Vein endothelial cell (primary cell): ENCODE results near the genes DOCK3, IQCF2, IQCF1 and PCBP4.

DNA sequence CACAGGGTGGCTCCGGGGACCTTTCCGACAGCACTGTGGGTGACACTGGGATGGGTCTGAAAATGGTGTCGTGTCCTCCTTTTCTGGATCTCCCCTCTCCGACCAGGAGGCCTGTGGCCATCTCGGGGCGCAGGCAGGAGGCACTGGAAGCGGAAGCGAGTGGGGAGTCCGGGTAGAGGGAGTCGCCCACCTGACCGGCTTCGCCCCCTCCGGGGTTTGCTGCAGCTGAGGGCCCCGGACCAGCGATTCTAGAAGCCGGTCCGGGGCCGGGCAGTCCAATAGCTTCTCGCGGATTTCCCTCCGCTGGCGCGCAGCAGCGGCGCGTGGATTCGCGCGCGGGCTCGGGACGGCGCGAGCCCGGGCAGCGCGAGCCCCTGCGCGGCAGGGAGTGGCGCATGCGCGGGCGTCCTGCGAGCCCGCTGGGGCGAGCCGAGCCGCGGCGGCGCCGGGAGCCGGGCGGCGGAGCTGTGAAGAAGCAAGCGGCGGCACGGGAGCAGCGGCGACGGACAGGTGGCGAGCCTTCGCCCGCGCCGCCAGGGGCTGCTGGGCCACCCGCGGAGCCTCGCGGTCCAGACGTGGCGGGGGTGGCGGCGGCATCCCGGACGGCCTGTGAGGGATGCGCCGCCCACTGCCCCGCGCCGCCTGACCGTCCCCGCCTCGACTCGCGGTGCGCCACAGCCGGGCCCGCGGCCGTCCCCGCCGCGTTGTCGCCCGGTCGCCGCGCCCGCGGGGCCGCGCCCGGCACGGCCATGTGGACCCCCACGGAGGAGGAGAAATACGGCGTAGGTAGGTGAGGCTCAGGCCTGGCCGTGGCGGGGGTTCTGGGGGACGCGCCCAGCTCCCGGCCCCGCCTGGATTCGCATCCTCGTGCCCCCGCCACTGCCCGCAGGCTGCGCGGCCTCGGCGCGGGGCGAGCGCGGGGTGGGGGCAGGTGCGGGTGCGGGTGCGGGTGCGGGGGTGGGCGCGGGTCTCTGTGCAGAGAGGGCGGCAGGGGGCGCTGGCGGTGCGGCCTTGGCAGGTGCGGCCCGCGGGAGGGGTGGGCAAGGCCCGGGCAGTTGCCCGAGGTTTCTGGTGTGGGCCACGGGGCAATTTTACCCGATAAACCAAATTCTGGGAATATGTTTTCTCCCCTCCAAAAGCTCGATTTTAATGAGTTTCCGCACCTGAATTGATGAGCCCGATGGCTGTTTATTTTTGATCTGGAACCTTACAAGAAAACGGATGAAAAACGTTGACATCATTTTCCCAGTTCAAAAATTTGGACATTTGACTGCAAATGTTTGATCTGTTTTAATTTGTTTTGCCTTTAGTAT lies at the start of gene DOCK3:
Gene DOCK3 (plus strand): TSS at position 413 of the 1,313 bp plus-strand sequence.
- CAGE, long polyA plus RNA: no peak

DNA sequence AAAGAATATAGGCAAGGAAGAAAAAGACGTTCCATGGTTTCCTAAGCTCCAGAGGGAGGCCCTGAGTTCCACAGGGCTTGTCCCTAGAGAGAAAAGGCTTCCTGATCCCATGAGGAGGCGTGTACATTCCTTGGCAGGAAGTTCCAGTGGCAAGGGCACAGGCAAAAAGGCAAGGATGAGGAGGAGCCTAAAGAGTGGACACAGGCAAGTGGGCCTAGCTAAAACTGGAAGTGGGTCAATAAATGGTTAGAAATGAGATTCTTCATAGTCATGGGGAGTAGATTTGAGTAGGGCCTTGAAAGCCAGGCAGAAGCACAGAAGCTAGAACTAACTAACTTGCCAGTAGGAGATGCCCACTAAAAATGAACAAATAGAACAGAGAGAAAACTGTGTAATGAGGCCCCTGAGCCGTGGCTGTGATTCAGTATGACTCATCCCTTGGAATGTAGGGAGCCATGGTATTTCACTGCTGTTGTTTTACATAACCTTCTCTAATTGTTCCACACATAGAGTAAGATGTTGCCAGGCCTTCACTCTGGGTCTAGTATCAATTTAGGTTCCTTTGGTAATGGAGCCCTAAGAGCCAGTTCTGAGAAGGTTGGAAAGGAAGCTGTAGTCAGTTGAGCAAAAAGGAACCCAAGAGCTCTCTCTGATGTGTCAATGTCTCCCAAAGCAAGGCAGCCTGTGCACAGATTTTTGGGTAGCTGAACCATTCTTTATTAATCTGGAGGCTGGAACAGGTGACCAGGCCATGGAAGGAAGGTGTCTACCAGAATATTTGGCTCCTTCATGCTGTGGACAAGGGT lies 44.6 kb upstream of the MANF start:
- CAGE, long polyA plus RNA: no peak

GRCh38 chr3:51384039-51384453 lies 1.0 kb upstream of the MANF start:
- CAGE, long polyA plus RNA: no peak

- CAGE, long polyA plus RNA: no peak
These were observed 2.4 kb downstream of the RBM15B start for GRCh38 chr3:51393426-51393969.

DNA sequence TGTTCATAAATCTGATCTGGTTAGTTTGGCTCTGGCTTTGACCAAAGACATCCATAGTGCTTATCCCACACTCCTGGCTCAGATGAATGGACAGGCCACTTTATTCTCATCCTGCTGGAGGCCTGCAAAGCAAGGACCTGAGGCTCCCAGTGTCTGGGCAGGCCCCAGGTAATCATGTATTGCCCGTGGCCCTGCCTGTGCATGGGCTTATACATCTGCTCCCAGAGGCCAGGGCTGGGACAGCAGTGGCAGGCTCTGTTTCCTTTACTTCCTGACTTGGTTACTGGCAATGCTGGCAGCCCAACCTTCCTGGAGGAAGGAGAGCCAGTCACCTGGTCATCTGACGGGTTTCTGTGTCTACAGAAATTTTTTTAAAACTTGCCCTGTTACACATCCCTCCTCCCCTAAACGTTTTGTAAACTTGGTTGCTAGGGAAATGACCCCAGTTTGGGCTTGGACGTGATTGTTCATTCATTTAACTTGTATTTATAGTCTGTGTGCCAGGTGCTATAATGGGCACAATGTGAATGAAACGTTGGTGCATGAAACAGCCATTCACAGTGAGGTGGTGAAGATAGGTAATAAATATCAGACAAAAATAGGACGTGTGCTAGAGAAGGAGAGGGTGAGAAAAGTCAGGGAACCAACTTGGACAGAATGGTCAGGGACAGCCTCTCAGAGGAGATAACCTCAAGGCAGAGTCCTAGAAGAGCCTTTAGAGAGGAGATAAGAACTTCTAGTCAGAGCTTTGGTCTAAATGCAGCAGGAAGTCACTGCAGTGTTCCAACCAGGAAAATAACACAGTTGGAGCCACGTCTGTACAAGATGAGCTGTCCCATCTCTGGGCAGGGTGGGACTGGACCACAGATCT lies 14.0 kb downstream of the TEX264 start:
- CAGE, long polyA plus RNA: no peak

GRCh38 chr3:51861338-51861812 lies at the start of gene IQCF2:
Gene IQCF2, plus strand, starts transcription at chr3:51861615.
- CAGE, long polyA plus RNA: no peak

DNA sequence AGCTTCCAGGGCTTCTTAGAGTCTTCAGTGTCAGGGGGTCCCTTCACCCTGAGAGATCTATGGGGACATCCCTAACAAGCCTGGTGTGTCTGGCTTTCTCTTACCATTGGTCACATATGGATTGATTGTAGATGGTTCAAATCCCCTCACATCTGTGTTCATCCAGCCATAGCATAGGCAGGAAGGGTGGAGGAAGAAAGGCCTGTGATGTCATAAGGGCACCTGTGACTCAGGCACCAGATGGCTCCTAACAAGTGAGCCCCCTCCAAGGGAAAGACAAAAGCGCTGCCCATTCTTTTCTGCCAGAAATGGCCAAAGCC lies at the start of gene IQCF1:
Gene IQCF1 (minus strand): TSS at position 188 of the 320 bp plus-strand sequence.
- CAGE, long polyA plus RNA: no peak

- CAGE, long polyA plus RNA: no peak
These were observed 782 bp downstream of the PCBP4 start for GRCh38 chr3:51966452-51966892.

GRCh38 chr3:51967283-51967712 lies at the start of gene PCBP4:
Gene PCBP4, minus strand, starts transcription at chr3:51967454.
- CAGE, long polyA plus RNA: start-site peak on the minus strand at chr3:51967385-51967492, 294 and 232 reads in 2 replicates

DNA sequence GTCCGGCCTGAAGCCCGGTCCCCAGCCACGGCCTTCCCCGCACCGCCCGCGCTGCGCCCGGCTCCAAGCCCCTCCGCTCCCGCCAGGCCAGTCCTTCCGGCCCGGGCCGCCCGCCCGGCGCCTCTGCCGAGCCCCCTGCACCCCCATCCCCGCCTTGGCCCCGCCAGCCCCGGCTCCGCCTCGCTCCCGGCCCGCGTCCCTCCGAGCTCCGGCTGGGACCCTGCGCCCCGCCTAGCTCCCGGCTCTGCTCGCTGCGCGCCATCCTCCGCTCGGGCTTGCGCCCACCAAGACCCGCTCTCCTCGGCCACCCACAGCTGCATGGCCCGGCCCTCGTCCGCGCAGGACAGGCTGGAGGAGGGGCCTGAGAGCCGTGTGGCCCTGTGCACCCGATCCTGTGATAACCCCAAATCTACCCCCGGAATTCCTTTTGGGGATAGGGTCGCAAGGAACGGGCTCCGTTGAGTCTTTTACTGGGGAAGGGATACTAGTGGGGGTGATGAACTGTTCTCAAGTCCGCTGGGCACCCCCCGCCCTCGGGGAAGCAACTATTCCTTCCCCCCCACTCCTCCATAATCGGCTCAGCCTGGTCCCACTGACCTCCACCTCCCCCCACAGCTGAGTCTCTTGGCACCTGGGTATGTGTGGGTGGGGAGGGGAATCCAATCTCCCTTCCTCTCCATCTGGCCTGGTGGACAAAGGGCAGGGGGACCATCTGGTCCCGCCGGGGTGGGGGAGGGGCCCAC lies 630 bp upstream of the PCBP4 start:
- CAGE, long polyA plus RNA: no peak

DNA sequence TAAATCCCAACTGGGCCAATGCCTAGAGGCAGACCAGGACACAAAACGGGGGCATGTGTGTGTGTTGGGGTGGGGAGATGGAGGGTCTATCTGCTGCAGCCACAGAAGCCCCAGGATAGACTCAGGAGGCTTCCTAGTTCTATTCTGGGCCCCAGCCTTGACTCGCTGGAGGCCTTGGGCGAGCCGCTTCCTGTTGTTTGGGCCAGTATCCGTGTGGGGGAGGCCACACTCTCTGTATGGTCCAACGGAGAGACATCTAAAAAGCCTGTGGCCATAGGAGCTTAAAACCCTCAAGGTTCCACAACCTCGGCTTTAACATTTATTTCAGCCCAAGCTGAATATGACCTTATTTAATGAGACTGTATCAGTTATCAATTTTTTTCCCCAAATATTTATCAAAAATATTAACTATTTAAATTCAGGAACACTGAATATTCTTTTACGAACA lies 32.8 kb downstream of the POC1A start:
- CAGE, long polyA plus RNA: no peak

- CAGE, long polyA plus RNA: no peak
These were observed 14.1 kb downstream of the POC1A start for GRCh38 chr3:52140078-52140577.

DNA sequence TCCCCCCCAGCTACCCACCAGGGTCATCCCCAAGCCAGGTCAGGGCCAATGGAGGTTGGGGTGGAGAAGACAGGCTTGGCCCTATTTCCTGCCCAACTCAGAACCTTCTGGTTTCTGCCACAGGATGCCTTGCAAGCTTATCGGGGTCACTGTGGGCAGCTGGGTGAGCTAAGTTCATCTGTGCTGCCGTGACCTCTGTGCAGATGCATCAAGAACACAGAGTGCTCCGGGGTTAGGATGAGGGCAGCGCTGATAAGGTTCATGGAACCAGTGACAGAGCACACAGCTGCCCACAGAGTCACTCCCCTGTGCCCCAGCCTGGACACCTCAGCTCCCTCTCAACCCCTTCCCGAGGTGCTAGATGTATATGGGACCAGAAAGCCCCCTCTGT lies 15.8 kb upstream of the ALAS1 start:
- CAGE, long polyA plus RNA: no peak

DNA sequence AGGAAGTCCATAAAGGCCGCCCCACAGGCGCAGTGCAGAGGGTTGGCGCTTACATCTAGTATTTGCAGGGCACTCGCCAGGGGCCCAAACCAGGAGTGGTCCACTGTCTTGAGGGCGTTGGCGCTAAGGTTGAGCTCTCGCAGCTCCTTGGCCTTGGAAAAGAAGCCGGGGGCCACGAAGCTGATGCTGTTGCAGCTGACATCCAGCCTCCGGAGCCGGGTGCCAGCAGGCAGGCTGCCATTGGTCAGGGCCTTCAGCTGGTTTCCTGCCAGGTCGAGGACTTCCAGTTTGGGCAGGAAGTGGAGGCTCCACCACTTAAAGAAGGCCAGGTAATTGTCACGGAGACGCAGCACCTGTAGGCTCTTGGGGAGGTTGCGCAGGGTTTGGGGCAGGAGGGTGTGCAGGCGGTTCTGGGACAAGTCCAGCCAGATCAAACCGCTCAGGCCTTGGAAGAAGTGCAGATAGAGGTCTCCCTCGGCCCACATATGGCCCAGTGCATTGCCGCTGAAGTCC lies 3.4 kb downstream of the TLR9 start:
- CAGE, long polyA plus RNA: no peak

DNA sequence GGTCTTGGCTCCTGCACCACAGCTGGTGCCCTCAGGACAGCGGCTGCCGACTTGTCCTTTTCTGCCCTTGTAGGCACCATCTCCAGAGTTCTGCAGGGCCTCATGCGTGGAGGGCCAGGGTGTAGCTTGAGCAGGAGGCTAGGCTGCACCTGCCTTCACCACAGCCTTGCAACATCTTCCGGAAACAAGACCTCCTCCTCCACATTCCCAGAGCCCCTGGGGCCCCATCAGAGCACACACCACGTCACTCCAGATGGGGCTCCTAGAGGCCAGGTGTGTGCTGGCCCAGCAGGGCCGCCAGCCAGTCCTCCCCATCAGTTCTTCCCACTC lies 489 bp upstream of the TLR9 start:
- CAGE, long polyA plus RNA: no peak

GRCh38 chr3:52271090-52271817 lies 7.2 kb downstream of the WDR82 start:
- CAGE, long polyA plus RNA: no peak

DNA sequence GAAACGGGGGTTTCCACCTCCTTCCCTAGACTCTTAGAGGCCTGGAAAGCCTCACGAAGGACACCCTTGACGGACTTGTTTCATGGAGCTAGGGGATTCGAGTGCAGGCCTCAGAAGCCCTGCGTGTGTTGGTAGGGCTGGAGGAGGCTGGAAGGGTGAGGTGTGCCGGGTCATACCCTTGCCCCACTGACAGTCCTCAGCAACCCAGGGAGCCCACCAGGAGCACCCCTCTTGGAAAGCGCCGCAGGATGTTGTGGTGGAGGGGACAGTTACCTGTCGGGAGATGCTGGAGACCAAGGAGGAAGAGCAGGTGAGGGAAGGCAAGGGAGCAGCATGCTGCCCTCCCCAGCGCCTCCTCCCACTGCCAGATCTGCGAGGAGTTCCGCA lies 33.5 kb downstream of the DNAH1 start:
- CAGE, long polyA plus RNA: no peak

- CAGE, long polyA plus RNA: no peak
These were observed 9.1 kb downstream of the BAP1 start for GRCh38 chr3:52400663-52401220.

DNA sequence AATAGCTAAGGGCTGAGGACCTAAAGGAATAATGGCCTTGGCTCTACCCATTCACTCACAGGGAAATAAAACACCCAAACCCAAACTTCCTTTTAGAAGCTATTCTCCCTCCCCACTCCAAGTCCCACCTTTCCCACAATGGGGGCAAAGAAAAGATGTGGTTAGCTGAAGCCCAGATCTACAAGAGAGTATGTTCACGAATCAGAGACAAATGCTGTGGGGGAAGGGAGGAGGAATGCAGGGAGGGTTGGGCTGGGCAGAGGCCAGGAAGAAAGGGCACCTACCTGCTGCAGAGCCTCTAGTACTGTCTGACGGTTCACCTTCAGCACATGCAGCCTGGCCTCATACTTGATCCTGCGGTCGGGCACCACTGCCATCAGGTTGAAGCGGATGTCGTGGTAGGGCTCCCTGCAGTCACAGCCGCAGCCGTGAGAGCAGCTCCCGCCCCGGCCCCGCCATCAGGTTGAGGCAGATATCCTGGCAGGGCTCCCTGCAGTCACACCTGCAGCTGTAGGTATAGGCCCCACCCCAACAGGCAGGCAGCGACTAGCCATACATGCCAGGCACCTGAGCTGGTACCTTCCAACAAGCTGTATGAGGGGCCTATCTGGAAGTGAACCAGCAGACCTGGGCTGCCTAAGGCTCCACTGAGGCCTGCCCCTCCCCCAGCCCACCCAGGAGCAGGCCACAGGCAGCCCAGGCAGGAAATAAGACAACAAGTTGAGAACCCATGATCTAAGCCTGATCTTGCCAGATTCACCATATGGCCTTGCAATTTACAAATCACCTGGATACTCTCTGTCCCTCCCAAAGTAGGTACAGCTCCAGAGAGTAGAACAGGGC lies 3.6 kb downstream of the BAP1 start:
- CAGE, long polyA plus RNA: no peak

GRCh38 chr3:52429392-52430317 lies 15.2 kb downstream of the SEMA3G start:
- CAGE, long polyA plus RNA: no peak